ENCODE results near the genes TDGF1P3, CAPN6, DCX, HTR2C, PLS3 and KLHL13.

DNA sequence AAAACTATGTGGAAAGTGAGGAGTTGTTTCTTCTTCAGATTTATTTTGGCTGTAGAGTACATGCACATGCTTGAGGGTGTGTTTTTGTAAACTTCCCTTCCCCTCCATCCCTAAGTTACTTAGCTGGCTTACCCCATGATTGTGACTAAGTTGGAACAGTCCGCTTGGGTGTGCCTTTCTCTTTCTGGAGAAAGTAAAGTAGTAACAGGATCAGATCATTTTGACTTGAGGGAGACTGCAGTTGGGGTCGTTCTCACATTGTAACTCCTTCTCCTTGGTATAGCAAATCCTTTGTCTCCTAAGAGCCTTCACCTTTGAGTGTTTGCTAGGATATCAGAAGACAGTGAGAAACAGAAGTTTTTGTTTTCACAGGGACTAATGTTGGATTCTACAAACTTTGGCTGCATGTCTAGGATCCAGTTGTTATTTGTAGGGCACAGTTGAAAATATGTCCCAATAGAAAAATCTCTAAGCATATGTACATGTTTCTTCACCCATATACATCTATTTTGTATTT, 6.1 kb upstream of the TDGF1P3 start:
- RRBS, result no CpG with 5 or more reads among the region's 2 CpGs

GRCh38 chrX:110520813-110521012, at the start of gene TDGF1P3:
TDGF1P3 (plus strand) TSS chrX:110520896.
- RRBS, result no CpG with 5 or more reads among the region's 10 CpGs

DNA sequence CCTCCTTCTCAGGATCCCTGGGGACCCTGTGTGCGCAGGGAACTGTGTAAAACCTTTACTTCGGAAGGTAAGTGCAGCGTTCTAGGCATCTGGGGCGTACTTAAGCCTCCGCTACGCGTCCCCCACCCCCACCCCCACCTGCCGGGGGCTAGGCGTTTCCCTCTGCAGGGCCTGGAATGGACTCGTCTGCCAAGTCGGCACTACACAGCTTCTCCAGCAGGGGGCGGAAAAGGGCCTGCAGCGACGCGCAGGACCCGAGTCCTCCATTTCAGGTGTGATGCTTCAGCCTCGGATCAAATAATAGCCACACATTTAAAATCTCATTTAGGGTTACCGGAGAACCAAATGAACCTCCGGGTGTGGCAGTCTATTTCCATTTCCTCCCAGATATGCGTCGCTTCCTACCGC, 2.8 kb downstream of the PAK3 start:
- RRBS, result no CpG with 5 or more reads among the region's 22 CpGs

DNA sequence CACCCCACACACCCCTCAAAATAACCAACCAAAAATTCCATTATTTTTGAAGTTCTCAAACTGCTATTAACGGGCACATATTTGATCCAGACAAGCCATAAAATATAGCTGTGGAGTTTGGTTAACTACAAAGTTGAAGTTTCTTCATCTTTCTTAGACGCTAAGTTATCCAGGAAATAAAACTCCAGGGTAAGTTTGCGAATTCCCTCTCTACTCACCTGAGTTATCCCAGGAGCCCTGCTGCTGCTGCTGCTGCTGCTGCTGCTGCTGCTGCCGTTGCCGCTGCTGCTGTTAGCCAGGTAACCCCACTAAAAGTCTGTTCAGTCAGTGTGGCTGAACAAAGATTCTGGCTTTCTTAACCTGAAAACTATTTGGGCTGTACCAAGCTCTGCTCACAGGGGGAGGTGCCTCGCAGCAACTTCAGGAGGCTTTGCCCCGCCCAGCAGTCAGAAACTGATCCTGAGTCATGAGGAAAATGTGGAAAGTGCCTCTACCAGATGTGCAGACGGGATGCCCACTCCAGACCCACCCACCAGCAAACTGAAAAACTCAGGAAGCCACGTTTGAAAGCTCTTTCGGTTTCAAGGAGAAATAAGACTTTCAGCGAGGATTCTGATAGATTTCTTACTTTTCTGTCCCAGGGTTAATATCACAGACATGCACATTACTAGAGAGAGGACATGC, at the start of gene CAPN6:
TSS of gene CAPN6 (minus strand) at position 331 of the 684 bp plus-strand sequence.
- RRBS, result no CpG with 5 or more reads among the region's 11 CpGs

- RRBS, result no CpG with 5 or more reads among the region's 3 CpGs
These were observed at the start of gene DCX for GRCh38 chrX:111411944-111412356. DCX (minus strand) TSS chrX:111412192.

GRCh38 chrX:111689950-111690772, 9.2 kb downstream of the ALG13 start:
- RRBS, result no CpG with 5 or more reads among the region's 9 CpGs

DNA sequence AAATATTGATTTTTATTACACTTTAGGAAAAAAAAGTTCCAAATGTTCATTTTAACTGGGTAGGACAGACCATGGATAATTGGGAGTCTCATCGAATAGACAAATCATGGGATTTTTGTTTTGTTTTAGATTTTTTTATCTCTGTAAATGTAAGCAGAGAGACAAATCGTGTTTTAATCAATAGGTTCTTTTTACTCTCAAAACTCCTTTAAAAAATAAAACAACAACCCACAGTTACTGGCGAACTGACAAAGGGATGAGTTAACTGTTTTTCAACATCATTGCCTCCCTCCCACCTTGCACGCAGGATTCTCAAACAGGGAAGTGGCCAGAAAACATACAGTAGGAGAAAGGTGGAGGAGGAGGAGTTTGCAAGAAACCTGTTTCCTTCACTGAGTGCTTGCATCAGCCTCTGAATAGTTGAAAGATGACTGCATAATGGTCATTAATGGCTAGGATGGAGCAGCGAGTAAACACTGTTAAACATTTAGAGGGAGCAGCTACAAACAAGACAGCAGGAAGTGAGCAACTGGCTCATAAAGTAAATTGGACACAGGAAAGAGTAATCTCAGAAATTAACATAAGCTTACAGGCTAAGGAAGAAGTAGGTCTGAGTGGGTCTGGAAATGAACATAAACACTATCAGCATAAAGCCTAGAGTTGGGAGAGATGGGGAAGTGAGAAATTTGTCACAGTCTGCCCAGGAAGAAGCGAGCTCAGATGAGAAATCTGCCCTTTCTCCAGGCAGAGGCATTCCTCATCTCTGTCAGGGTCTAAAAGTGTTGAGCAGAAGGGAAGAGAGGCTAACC, 38.4 kb downstream of the TRPC5OS start:
- RRBS, result no CpG with 5 or more reads among the region's 6 CpGs

GRCh38 chrX:112841566-112841905, 905 bp upstream of the AMOT start:
- RRBS, result under 1% methylated on average over 4 of the region's 13 CpGs

DNA sequence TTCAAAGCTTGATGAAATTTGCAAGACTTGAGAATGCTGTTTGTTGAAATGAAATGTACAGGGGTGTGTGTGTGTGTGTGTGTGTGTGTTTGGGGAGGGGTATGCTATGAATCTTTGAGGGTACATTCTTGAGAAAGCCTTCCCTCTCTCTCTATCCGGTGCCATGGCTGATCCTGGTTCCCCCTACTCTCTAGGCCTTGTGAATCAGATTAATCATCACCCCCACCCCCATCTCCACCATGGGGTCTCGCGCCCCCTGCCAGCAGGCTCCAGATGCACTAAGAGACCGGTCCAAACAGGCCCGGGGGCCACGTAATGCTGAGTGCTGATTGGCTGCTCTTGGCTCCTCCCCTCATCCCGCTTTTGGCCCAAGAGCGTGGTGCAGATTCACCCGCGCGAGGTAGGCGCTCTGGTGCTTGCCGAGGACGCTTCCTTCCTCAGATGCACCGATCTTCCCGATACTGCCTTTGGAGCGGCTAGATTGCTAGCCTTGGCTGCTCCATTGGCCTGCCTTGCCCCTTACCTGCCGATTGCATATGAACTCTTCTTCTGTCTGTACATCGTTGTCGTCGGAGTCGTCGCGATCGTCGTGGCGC, at the start of gene HTR2C:
TSS of gene HTR2C (plus strand) at position 398 of the 596 bp plus-strand sequence.
- RRBS, result no CpG with 5 or more reads among the region's 27 CpGs

DNA sequence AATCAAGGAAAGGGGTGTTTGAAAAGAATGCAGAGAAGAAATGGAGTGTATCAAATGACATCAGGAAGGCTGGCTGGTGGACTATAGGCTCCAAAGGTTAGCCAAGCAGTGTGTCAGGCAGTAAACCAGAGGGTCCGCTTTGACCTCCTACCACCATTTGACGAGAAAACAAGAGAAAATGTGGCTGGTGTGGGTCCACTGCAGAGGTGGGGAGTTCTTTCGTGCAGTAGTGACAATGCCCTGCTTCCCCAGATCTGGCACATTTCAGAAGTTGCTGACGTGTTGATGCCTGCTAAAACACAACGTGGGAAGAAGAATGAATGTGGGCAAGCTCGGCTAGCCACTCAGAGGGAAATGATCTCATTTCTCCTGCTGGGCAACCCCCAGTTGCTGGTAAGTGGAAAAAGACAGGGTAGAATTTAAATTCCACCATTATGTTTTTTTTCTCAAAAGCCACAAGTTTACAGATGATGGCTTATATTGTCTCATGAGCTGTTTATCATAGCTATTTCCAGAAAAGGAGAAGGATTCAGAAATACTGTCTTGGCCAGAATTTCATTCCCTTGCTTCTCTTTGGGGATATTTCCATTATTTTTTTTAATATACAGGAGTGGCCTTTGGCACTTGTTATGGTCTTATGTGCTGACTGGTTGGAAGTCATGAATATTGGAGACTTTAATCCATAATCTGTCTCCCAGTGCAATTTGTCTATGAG, 78.0 kb downstream of the LUZP4 start:
- RRBS, result no CpG with 5 or more reads among the region's 6 CpGs

GRCh38 chrX:115561100-115562142, at the start of gene PLS3:
PLS3 (plus strand) TSS chrX:115561174.
- RRBS, result 2% methylated on average over 5 of the region's 72 CpGs

- RRBS, result no CpG with 5 or more reads among the region's 4 CpGs
These were observed 28.4 kb downstream of the PLS3 start for GRCh38 chrX:115589410-115589829.

DNA sequence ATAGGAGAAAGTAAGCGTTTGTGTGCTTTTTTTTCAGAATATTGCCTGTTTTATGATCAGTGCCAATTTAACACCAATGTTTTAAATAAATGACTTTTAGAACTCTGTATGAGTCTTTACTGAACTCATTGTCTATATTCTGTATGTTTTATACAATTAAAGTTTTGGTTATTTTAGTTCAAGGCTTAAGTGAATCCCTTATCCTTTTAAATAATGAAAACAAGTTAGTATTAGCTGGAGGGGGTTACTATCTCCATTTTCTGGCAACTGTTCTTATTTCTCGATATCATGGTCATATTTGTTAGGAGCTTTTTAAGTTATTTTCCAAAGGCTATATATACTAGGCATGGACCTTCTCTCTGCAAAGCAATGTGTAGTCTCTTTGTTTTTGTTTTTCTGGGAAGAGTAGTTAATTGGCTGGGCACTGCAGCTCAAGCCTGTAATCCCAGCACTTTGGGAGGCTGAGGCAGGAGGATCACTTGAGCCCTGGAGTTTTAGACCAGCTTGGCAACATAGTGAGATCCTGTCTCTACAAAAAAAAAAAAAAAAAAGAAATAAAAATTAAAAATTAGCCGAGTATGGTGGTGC, 37.9 kb downstream of the PLS3 start:
- RRBS, result no CpG with 5 or more reads among the region's 3 CpGs

DNA sequence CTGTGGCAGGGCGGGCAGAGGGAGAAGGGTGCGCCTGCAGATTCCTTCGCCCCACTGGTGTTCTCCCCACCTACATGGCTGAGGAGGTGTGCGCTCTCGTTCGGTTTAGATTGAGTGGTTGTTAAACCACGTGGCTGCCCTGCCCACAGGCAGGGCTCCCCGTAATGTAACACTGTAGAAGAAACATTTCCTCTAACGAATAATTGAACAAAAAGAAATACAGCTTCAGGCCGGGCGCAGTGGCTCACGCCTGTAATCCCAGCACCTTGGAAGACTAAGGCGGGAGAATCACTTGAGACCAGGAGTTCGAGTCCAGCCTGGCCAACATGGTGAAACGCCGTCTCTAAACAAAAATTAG, 162.4 kb downstream of the PLS3 start:
- RRBS, result no CpG with 5 or more reads among the region's 16 CpGs

DNA sequence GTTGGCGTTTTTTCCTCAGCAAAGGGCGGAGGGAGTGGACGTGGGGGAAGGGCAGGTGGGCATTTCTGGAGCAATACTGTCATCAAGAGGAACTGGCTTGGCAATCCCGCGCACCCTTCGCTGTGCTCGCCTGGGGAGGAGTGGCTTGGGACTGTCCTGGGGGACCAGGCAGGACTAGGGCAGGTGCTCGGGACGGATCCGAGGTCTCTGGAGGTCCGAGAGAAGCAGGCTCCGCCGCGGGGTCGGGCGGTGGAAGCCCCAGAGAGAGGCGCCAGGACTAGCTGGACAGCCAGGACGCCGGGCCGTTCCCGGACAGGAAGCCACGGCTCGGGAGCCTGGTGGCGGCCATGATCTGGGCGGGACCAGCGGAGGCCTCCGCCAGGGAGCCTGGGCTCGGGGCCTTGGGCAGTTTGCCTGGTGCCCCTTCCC, 282.5 kb upstream of the AGTR2 start:
- RRBS, result no CpG with 5 or more reads among the region's 28 CpGs

GRCh38 chrX:115892665-115893197, 277.8 kb upstream of the AGTR2 start:
- RRBS, result no CpG with 5 or more reads among the region's 7 CpGs

- RRBS, result no CpG with 5 or more reads among the region's 7 CpGs
These were observed 236.2 kb upstream of the AGTR2 start for GRCh38 chrX:115933930-115935153.

DNA sequence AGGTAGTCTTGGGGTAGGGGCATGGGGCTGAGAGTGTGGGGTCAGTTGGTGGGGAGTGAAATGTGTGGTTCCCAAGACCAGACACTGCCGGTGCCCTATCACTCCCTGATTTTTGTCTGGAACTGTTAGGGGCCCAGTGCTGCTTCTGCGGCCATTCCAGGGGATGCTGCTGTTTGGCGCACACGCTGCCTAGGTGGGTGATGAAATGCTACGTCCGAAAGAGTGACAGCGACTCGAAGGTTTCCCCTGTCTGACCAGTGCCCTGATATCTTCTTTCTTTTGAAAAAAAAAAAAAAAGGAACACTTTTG, 201.0 kb upstream of the AGTR2 start:
- RRBS, result no CpG with 5 or more reads among the region's 8 CpGs

GRCh38 chrX:118116436-118117380, at the start of gene KLHL13:
KLHL13 (minus strand) TSS chrX:118116810.
- RRBS, result under 1% methylated on average over 28 of the region's 72 CpGs

All from HCT116 (cell line).